Non-pigmented ciliary epithelial cell (primary cell): ENCODE measurements around the gene WDR59.

DNA sequence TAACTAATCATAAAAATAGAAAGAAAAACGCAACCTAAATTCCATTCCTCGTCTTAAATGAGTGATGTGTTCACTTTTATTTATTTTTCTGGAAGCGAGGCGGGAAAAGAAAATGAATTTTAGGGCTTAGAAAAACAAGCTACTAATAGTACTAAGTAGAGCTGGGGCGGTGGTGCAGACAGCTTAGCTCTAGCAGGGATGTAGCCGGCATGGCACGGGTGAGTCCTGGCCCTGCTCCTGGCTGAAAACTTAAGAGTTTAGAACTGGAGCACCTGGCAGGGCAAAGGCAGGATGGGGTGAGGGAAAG is 45.8 kb upstream of the ZFHX3 start:
- RRBS: no CpG with 5 or more reads among the region's 7 CpGs

DNA sequence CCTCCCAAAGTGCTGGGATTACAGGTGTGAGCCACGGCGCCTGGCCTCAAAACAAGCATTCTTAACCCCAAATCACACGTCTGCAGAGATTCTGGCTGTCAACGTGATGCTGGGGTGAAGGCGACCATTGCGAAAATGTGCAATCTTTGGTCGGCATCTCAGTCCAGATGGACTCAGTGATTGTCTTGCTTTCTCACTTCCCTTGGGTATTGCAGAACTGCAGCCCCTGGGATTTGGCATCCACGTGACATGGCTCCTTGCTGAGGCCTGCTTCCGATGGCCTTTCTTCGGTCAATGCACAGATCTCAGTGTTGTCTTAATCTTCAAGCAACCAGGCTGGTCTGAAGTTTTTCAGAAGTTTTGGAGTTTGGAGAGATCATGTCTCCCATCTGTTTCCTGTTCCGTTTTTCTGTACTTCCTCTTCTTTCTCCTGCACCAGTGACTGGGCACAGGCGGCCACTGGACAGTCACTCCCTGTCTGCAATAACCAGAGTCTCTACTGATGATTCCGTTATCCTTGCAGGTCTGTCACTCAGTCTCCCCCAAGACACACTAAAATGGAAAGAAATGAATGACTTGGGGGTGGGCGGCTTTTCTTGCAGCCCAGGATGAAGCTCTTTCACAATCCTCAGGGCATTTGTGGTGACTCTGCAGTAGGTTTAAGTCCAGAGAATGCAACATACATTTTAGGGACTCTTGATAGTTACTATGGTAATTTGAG is 106.2 kb upstream of the ZFHX3 start:
- RRBS: no CpG with 5 or more reads among the region's 14 CpGs

GRCh38 chr16:73848862-73849640 is 447.6 kb upstream of the PSMD7 start:
- RRBS: no CpG with 5 or more reads among the region's 8 CpGs

- RRBS: no CpG with 5 or more reads among the region's 6 CpGs
Measured at GRCh38 chr16:74591906-74592491, 14.9 kb downstream of the GLG1 start.

DNA sequence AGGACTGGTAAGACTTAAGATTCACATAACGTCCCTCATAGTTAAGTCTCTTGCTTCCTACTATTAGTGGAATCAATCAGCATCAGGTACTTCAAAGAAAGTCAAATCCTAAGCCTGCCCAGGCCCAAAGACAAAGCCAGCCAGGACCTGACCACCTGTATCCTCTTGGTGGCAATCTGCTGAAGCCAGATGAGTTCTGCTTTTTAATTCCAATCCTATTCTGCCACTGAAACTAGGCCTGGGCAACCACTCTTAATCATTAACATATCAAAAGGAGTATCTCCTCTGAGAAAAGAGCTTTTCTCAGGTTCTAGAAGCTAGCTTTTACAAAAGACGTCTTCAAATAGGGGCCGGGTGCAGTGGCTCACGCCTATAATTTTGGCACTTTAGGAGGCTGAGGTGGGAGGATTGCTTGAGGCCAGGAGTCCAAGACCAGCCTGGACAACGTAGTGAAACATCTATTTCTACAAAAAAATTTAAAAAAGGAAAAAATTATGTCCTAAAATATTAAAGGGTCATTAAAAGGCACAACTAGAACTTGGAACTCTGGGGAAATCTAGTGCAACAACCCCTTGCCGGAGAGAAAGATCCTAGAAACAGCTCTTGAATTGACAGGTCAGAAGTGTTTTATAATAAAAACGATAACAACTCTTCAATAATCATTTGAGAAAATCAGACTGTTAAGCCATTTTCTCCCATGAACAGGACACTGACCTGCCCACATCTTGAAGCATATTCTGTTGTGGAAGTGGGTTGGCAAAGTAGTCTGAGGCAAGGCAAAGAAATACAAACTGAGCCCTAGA is 15.3 kb upstream of the GLG1 start:
- RRBS: no CpG with 5 or more reads among the region's 7 CpGs

GRCh38 chr16:74917874-74918250 is 67.1 kb downstream of the WDR59 start:
- RRBS: no CpG with 5 or more reads among the region's 5 CpGs

DNA sequence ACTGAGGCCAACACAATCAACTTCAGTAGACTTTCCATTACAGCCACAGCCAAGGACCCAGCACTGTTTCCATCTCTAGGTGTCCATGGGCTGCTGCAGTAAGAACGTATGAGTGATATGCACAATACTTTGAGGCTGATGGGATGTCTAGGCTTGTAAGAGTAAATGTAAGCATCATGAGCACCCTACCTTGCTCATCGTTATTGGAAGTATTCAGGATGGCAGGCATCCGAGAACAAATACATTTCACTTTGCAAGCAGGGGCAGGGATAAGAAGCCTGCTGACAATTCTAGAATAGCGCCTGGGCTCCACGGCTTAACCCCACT is 42.9 kb downstream of the WDR59 start:
- RRBS: no CpG with 5 or more reads among the region's 5 CpGs

DNA sequence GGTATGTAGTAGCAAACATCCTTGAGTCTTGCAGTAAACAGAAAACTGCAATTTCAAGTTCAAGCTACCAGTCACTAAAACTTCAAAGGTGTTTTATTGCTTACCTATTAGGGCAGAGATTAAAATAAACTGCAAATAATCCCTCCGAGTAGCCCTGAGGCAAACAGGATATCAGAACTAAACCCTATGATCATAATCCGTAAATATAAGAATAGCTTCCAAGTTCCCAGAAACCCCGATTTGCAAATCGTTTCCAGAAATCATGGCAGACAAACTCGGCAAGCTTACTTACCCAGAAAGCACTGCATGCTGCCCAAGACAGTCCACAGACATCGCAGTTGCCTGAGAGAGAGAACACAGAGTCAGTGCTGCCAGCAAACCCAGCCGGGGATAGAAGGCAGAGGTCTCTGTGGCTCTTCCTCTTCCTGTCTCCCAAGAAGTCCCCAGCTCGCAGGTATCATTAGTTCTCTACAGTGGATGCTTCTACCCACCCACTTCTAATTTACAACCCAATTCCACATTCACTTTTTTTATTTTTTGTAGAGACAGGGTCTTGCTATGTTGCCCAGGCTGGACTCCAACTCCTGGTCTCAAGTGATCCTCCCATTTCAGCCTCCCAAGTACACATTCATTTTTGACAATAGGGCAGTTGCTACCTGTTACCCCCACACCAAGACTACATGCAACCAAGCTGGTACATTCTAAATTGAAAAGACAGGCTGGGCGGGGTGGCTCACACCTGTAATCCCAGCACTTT is 19.3 kb downstream of the WDR59 start:
- RRBS: no CpG with 5 or more reads among the region's 9 CpGs

DNA sequence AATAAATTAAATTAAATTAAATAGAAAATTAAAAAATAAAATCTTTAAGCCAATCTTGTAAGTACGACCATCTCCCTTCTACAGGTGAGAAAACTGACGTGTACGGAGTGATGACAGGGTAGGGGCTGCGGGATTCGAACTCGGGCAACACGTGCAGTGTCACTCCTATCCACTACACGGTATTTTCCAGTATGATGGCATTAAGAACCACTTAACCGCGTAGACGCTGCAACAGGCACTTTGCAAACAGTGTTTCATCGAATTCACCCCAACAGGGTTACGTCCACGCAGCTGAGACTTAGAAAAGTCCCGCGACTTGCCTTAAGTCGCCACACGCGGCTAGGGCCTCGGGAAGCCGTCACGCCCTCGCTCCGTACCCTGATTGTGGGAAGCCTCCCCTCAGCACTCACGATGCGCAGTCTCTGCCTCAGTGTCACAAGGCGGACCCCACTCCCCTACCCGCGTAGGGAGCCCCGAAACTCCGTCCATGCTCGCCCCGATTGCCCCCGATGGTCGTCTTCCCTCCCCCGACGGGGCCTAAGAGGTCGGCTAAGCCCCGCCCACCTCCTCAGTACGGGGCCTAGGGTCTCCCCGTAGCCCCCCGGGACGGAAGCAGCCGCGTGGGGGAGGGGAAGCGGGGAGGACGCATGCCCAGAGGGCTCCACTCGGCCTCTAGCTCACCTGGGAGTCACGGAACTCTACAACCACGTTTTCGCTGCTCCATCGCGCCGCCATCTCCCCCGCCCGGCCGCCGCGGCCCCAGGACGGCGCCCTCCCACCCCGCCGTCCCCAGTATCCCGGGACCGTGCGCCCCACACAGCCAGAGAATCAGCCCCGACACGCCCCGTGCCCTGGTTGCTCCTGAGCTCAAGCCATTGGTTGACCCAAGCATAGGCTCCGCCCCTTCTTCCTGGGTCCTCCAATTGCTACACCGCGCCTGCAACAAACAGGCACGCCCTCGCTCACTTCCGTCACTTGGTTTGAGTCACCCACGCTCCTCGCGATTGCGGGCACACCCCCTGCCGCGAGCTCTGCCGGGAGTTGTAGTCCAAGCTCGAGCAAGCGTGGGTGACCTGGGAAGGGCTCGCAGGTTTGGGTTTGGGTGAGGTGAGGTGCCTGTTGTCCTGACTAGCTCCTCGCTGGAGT is at the start of gene WDR59:
Gene WDR59 (minus strand): TSS at position 841 of the 1,146 bp plus-strand sequence.
- RRBS: 3% methylated on average over 9 of the region's 86 CpGs

GRCh38 chr16:75246009-75246206 is 5.5 kb downstream of the BCAR1 start:
- RRBS: no CpG with 5 or more reads among the region's 3 CpGs

- RRBS: 4% methylated on average over 8 of the region's 20 CpGs
Measured at GRCh38 chr16:75249794-75250582, 1.4 kb downstream of the BCAR1 start.

- RRBS: 22% methylated on average over 1 of the region's 9 CpGs
Measured at GRCh38 chr16:75256933-75257427, 5.6 kb upstream of the BCAR1 start.

DNA sequence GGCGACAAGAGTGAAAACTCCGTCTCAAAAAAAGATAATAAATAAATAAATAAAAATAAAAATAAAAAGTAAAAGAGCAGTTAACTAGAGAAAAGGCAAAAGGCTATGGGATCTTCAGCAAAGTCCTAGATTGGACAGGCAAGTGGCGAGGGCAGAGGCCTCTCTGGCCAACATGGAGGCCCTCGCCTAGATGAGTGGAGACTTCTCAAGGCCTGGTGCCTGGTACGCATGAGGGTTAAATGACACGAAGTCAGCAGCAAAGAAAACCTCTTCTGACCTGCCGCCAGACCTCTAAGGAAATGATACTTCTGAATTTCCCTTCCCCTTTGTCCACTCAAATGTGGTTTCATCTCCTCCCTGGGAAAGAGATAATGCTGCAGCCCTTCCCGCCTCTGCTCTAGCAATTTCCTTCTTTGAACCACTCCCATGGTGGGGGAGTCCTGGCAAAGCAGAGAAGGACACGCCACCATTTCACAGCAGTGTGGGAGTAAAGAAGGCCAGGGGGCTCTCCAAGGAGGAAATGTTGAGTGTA is 65.6 kb upstream of the BCAR1 start:
- RRBS: no CpG with 5 or more reads among the region's 9 CpGs

DNA sequence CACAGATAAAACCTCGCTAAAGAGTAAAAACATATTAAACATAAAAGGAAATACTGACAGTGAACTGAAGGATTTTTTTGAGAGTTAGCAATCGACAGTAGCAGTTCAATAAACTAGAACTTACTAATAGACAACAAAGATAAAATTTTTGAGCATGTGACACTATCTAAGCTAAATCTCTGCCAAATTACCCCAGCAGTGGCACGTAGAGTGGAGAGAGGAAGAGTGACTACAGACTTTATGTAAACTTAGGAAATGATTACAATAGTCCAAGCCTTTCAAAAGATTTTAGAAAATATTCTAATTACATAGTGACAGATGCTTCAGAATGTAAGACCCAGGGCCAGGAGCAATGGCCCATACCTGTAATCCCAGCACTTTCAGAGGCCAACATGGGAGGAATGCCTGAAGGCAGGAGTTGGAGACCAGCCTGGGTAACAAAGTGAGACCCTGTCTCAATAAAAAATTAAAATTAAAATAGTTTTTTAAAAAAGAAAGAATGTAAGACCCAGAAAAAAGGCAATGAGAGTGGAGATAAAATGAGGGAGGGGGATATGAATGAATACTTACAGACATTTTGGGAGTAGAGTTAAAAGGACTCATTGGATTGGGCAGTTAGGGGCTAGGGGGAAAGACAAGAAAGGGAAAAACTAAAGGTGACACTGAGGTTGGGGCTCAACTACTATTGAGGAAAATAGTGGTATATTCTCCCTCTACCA is 52.3 kb downstream of the CFDP1 start:
- RRBS: no CpG with 5 or more reads among the region's 3 CpGs

- RRBS: 56% methylated on average over 4 of the region's 8 CpGs
Measured at GRCh38 chr16:77711562-77712173, 10.6 kb upstream of the NUDT7 start.

DNA sequence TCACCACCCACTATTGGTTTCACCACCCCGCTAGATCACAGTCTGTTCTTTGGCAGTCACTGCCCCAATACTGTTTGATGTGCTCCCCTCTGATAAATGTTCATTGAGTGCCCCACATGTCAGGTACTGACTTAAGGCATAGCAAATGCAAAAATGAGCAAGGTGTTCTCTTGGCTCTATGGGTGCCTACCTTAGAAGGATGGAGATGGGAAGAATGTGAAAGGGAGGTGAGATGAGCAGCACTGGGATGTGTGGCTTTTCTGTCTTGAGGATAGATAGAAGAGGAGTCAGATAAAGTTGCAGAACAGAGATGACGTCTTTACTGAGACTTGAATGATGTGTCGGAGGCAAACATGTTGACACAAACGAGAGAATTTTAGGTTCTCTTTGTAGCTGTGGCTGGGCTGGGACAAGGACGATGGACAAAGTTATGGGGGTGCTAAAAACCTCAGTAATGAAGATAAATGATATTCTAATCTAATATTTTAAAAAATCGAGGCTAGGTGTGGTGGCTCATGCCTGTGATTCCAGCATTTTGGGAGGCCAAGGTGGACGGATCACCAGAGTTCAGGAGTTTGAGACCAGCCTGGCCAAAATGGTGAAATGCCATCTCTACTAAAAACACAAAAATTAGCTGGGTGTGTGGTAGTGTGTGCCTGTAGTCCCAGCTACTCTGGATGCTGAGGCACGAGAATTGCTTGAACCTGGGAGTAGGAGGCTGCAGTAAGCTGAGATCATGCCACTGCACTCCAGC is 355.6 kb downstream of the WWOX start:
- RRBS: no CpG with 5 or more reads among the region's 8 CpGs

- RRBS: no CpG with 5 or more reads among the region's 4 CpGs
Measured at GRCh38 chr16:78463553-78464408, 364.3 kb downstream of the WWOX start.

- RRBS: 60% methylated on average over 1 of the region's 23 CpGs
Measured at GRCh38 chr16:78505968-78506728, 406.7 kb downstream of the WWOX start.

DNA sequence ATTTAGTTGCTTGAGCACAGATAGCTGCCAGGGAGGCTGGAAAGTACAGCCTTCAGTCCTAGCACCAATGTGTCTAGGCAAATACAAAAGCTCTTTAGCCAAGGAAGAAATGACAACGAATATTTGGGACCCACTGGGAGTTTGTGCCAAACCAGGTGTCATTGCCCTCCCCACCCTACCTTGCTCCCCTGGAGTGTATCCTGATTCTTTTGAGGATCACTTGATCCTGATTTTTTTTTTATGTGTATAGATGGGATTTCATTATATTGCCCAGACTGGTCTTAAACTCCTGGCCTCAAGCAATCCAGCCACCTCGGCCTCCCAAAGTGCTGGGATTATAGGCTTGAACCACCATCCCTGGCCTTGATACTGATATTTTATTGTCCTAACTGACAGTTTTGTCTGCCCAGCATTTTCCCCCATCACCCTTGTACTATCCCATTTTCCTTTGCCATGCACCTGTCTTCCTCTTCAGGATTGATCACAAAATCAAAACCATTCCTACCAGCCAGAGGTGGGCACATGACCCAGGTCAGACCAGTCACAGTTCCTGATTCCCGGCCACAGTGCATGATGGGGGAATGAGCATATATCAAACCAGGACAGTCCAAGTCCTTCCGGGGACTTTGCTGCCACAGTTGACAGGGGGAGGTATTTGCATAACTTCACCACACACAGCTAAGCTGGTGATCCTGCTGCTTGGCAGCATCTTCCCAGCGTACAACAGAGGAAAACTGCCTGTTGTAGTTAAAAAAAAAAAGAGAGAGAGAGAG is 493.7 kb downstream of the WWOX start:
- RRBS: no CpG with 5 or more reads among the region's 5 CpGs